Skeletal muscle satellite cell (primary cell): ENCODE data around the genes MBD4 and ALG1L2.

DNA sequence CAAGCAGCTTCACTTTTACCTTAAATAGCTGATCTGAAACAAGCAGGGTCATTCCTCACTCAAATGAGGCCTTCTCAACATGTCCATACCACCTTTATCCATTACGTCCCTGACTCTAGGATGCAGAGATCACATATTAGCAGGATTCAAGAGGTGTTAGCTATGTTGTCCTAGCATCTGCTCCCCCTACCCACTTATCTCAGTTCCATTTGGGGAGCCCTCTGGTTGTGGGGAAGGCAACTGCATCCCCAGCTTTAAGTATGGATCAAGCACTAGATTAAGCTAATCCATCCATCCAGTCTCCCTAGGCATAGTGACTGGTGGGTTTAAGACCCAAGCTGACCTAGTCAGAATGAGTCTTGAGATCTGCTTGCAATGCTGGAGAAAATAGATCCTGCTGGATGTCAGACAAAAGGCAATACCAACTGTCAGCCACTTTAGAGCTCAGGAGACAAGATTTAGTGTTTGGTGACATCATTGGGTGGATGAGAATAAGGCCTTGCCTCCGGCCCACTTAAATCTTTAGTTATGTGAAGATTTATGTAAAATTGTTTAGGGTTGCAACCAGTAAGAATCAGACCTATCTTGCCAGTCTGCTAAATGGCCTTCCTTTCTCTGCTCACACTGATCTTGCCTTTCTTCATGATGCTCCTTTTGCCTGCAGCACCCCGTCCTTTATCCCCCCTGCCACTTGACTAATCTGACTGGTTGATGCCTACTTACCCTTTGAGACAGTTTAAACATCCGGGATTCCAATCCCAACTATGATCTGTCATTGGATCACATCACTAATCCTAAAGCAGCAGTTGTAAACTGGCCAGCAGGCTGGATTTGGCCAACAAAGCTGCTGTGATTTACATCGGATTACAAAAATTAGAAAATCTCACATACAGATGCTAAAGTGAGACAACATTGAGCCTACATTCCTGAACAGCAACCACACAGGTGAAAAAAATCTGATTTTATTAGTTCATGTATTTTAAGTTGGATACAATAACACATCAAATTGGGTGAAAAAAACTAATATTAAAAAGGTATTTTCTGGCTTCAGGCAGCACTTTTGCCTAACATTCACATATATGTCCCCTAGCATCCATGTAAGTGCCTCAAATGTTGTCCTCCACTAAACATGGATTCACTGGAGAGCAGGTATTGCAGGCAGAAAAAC lies 2.2 kb upstream of the ISY1 start:
- CAGE, long polyA plus RNA, result no peak

GRCh38 chr3:129261243-129261679 lies 11.9 kb downstream of the COPG1 start:
- CAGE, long polyA plus RNA, result no peak

DNA sequence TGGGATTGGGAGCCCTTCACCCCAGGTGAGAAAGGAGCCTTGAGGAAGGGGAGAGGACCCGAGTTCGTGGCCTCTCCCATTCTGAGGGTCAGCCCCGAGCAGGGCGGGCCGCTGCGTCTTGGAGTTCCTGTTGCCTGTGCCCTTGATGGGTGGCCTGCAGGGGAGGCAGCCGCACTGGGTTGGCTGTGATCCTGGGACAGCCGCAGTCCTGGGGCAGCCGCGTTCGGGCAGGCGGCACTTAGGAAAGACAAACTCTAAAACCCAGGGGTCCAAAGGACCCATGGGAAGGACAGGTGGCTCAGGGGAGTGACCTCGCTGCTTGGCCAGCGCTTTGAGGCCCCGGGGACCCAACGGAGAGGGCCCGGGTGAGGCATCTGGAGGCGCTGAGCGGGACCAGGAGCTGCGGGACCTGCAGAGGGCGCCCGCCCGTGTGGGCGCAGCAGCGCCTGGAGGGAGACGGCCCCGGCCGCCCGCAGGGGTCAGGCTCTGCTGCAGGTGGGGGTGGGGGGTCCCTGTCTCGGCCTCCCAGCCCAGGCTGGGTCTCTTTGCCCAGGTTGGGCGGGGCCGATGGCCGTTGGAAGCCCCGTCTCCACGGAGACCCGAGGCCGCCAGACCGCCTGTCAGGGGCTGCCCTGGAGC lies 27.7 kb upstream of the H1-10 start:
- CAGE, long polyA plus RNA, result no peak

- CAGE, long polyA plus RNA, result no peak
Measured at GRCh38 chr3:129398884-129399904, 29.2 kb downstream of the EFCAB12 start.

GRCh38 chr3:129399905-129400394 lies 28.5 kb downstream of the EFCAB12 start:
- CAGE, long polyA plus RNA, result no peak

DNA sequence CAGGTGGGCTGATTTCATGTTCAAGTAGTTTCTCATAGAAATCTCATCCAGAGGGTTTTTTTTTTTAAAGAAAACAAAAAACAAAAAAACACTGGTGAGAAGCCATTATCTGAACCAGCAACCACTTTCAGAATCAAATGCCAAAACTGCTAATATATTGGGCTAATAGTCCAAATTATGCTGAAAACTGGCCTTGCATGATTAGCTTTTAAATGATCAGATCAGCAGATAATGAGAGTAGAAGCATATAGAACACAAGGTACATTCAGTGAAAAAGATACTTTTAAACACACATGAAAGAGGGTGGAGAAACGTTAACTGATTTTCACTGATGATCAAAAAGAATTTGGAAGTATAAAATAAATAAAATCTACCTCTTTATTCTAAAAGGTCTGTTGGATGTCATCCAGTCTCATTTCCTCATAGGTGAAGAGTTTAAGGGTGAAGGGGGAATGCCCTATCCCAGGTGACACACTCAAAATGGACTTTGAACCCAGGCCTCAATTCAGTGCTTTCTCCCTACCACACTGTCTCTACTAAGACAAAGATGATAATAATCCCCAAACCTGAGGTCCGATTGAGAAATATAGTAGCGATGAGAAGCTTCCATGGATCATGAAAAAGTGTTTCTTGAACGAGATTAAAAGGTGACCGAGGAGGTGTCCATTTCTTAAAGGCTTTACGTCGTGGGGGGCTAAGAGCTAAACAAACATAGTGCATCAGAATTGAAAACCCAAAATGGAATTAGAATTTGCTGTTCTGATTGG lies 5.0 kb upstream of the EFCAB12 start:
- CAGE, long polyA plus RNA, result no peak

DNA sequence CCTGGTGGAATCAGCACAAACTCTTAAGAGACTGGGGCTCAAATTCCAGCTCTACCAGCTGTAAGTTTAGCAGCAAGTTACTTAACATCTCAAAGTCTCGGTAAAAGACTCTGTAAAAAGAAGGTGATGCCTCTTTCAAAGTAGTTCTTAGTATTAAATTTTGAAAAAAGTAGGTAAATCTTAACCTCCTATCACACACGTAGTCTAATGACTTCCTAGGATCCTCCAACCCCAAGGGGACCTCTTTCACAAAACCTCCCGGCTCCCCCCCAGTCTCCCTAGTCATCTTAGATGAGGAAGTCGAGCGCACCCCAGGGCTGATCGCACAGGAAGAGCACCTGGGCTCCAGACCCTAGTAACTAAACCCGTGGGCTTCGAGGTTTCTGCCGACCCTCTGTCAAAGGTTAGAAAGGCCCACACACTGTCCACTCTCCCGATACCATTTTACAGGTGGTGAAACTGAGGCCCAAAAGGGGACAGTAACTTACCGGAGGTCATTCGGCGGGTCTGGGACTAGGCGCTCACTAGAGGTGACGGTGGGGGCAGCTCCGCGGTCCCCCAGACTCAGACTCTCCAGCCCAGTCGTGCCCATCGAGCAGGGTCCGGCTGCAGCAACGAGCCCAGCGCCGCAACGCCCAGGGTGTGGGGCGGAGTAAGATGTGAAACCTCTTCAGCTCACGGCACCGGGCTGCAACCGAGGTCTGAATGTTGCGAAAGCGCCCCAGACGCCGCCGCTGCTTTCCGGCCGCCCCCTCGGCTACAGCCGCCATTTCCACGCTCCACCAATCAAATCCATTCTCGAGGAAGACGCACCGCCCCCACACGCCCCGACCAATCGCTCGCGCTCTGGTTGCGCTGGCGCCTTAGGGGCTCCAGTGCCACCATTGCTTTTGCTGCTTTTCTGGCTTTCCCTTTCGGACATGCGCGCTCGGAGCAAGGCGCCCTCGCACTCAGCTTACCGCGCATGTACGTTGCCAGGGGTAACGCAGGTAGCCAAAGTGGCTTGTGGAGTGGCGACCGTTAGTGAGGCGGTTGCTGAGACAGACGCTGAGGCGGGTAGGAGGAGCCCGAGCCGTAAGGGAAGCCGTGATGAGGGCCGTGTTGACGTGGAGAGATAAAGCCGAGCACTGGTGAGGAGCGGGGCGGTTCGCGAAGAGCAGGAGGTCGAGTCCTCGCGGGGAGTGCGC lies at the start of gene MBD4:
Gene MBD4, minus strand, starts transcription at position 707 of the 1,187 bp plus-strand sequence.
- CAGE, long polyA plus RNA, result start-site peak on the minus strand centred at position 655 of the sequence, 97 bp wide, 247 and 131 reads in 2 replicates

GRCh38 chr3:129440429-129440815 lies 398 bp downstream of the IFT122 start:
- CAGE, long polyA plus RNA, result no peak

- CAGE, long polyA plus RNA, result no peak
Measured at GRCh38 chr3:129486424-129486793, 42.0 kb upstream of the RHO start.

DNA sequence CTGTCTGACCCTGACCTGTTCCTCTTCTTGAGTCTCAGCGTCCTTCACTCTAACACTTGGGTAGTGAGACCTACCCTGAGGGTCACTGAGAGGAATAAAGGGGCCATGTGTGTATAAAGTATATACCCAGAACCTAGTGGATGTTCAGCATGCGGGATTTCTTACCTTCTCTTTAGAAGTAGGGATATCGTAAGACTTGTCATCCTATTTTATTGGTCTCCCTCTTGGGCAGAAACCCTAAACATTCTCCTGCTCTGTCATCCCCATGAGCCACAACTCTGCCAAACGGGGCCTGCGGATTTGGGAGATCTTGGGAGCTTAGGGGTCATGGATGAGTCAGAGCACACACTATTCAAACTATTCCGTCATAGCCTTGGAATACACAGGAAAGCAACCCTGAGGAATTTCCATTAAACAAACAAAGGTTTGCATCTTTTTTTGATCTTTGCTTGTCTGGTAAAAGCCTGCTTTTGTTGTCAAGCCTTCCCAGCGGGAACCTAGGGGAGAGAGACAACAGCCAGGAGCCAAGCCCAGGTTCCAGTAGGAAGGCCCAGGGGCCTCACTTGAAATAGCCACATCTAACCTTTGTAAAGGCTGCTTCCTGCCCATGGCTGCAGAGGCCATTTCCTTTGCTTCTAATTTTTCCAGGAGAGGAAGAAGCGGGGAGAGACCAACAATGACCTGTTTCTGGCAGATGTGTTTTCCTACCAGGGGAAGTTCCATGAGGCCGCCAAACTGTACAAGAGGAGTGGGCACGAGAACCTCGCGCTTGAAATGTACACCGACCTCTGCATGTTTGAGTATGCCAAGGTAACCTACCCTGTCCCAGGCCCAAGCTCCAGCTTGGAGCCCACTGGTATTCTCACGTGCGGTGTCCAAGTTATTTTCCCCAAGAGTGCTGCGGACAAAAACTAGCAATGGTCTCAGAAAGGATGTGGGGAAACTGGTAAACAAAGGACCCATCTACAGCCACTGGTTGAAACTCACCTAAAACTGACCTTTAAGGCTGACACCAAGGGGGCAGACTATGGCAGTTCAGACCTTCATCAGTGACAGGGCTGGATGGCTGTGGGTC lies 33.3 kb upstream of the RHO start:
- CAGE, long polyA plus RNA, result no peak

- CAGE, long polyA plus RNA, result no peak
Measured at GRCh38 chr3:129526047-129526684, 2.3 kb upstream of the RHO start.

GRCh38 chr3:129577335-129577822 lies 29.1 kb downstream of the PLXND1 start:
- CAGE, long polyA plus RNA, result no peak

DNA sequence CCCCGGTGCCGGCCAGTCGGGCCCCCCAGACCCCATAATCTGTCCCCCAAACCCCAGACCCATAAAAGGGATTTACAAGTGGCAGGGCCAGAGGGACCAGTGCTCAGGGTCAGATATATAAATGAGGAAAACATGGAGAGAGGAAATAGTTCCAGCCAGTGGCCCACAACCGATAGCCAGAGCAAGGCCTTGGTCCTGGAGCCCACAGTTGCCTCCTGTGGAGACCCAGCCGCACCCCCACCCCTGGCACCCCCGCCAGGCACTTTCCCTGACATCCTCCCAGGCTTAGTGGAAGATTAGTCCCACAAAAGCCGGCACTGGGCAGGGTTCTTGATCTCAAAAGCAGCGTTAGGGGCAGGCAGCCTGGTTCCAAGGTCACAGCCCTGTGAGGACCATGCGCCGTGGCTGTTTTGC lies 1.0 kb upstream of the PLXND1 start:
- CAGE, long polyA plus RNA, result no peak

- CAGE, long polyA plus RNA, result no peak
Measured at GRCh38 chr3:129615499-129616116, 9.1 kb upstream of the PLXND1 start.

GRCh38 chr3:129664177-129664608 lies 57.7 kb upstream of the PLXND1 start:
- CAGE, long polyA plus RNA, result no peak

- CAGE, long polyA plus RNA, result no peak
Measured at GRCh38 chr3:129890462-129891231, 2.9 kb downstream of the TMCC1 start.

DNA sequence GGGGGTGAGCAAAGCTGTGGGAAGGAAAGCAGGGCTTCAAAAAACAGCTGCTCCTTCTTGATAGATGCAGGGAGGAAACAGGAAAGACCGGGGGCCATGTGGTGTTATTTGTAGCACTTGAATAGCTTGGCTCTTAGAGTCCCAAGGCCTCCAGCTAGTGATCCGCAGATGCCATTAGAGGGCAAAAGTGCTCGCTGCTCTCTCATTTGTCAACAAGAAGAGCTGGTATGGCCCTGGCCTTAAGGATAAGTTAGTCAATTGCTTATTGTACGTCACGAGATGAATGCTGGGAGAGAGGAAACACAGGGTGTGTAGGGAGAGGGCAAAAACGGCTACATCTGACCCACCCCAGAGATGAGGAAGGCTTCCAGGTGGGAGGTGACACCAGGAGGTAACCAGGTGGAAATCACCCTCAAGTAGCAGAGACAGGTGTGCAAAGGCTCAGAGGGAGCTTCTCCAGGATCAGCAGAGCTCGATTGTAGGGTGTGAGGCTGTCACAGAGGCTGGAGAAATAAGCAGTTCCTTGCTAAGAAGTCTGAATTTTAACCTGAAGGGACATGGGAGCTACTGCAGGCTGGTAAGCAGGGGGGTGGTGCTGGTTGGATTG lies at the start of gene ALG1L2:
Gene ALG1L2, plus strand, starts transcription at position 372 of the 607 bp plus-strand sequence.
- CAGE, long polyA plus RNA, result no peak

- CAGE, long polyA plus RNA, result no peak
Measured at GRCh38 chr3:130111345-130111948, 29.8 kb downstream of the ALG1L2 start.

DNA sequence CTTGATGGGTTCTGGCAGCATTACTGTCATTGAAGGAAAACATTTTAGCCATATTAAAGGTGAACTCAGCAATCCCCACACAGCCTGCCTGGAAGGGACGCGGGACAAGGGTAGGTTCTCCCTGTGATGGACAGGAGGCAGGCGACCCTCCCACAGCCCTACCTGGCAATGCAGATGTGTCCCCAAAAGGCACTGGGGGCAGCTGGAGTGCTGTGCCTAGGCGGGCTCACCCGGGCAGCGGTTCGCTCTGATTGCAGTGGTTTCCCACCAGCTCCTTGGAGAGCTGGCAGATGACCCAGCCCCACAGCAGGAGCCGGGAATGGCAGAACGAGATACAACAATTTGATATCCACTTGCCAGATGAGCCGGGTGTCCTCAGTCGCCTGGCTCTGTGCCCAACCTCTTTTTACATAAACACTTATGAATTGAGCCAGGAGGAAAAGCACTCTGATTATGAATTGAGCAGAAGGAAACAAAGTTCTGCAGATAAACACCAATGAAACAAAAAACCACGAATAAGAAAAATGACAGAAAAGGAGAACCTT lies 38.1 kb downstream of the ALG1L2 start:
- CAGE, long polyA plus RNA, result no peak

GRCh38 chr3:130517593-130518081 lies 660 bp downstream of the COL6A6 start:
- CAGE, long polyA plus RNA, result no peak